Uterus (tissue), 7 donors: Measurements from ENCODE around the gene SERPINB6.

- PRO-cap, 4 experiments = no peak in any of the 4 experiments
- RAMPAGE, long total RNA, 2 experiments = no peak in any of the 2 experiments
- RRBS = no CpG with 5 or more reads among the region's 12 CpGs
Observed at GRCh38 chr6:1798846-1799565, 189.3 kb downstream of the FOXC1 start.

- PRO-cap, 4 experiments = no peak in any of the 4 experiments
- RAMPAGE, long total RNA, 2 experiments = no peak in any of the 2 experiments
- RRBS = no CpG with 5 or more reads among the region's 5 CpGs
Observed at GRCh38 chr6:1977685-1978140, 267.7 kb downstream of the GMDS start.

DNA sequence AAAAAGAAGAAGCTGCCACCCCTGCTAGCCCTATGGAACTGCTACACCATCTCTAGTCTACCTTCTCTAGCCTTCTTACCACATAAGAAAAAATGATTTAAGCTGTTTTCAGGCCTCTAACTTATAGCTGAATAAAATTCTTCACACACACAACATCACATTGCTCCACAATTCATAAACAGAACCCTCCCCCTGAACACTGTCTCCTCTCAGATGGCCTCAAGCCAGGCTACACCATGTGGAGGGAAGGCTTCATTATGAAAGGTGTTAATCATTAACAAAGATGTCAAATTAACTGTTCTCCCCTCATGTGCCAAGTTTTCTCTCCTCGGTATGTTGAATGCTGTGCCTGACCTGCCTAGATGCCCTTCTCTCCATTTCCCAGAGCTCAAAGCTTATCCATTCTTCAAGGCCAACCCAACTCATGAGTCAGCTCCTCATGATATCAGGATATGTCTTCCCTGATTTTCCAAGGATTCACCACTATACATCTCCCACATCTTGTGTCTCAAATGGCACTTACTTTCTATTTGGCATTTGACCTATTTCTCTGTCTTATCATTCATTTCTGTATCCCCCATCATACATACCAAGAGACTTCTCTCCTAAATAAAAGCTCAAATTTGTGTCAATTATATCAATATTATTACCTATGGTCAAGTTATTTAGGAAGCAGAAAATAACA lies 210.3 kb downstream of the GMDS start:
- PRO-cap, 4 experiments = no peak in any of the 4 experiments
- RAMPAGE, long total RNA, 2 experiments = no peak in any of the 2 experiments
- RRBS = no CpG with 5 or more reads among the region's 1 CpG

DNA sequence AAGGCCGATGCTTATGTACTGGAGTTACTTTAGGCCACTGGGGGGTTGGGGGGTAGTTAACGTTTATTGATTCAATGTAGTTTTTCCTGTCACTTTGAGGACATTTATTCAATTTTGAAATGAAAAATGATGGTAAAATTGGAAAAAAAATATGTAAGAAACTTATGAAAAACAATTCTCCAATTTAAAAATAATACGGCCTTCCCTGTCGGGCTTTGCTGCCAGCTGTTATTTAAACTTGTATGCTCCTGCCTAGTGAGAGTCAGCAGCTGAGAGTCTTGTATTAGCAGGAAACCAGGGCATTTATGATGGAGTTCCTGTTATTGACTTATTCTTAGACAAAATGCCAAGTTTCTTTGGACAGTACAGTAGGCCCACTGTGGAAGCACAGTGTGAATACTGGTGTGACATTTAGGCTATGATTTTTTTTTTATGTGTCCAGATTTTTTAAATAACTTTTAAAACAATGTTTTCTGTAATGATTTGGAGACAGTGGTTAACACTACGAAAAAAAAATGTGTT lies 42.2 kb downstream of the GMDS start:
- PRO-cap, 4 experiments = no peak in any of the 4 experiments
- RAMPAGE, long total RNA, 2 experiments = no peak in any of the 2 experiments
- RRBS = no CpG with 5 or more reads among the region's 5 CpGs

GRCh38 chr6:2259090-2259433 lies 13.7 kb upstream of the GMDS start:
- PRO-cap, 4 experiments = no peak in any of the 4 experiments
- RAMPAGE, long total RNA, 2 experiments = no peak in any of the 2 experiments
- RRBS = no CpG with 5 or more reads among the region's 4 CpGs

DNA sequence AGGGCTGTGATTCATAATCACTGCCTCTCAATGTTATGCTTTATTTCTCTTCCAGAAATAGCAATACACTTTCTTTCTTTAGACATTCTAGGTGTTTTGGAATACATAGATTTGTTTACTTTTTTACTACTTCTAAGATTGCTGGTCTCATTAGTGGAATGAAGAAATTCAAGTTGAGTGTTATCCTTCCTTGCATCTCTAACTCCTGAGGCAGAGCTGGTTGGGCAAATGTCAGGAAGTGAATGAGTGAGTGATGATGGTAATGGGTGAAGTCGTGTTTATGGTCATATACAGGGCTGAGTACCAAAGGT lies 196.7 kb upstream of the GMDS start:
- PRO-cap, 4 experiments = no peak in any of the 4 experiments
- RAMPAGE, long total RNA, 2 experiments = no peak in any of the 2 experiments
- RRBS = no CpG with 5 or more reads among the region's 1 CpG

GRCh38 chr6:2632194-2632773 lies 118.4 kb downstream of the MYLK4 start:
- PRO-cap, 4 experiments = no peak in any of the 4 experiments
- RAMPAGE, long total RNA, 2 experiments = no peak in any of the 2 experiments
- RRBS = no CpG with 5 or more reads among the region's 11 CpGs

GRCh38 chr6:2777325-2778181 lies 12.4 kb downstream of the WRNIP1 start:
- PRO-cap, 4 experiments = no peak in any of the 4 experiments
- RAMPAGE, long total RNA, 2 experiments = no peak in any of the 2 experiments
- RRBS = no CpG with 5 or more reads among the region's 5 CpGs

DNA sequence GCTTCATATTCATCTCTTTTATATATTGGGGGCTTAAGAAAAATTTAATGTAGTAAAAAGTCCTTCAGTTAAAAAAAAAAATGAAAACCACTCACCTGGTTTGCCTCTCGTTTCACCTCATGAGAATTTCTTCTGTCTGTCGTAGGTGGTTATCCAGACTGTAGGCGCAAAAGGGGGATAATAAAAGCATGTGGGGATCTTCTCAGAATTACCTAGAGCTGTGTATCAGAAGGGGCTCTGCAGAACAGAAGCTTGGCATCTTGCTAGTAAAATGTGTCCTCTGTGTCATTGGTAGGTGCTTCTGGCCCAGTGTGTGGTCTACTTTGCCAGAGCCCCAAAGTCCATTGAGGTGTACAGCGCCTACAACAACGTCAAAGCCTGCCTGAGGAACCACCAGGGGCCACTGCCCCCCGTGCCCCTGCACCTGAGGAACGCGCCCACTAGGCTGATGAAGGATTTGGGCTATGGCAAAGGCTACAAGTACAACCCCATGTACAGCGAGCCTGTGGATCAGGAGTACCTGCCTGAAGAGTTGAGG lies 19.6 kb downstream of the WRNIP1 start:
- PRO-cap, 4 experiments = no peak in any of the 4 experiments
- RAMPAGE, long total RNA, 2 experiments = start-site peak on the plus strand in 1 of 2 experiments, centred at position 442 of the sequence, 11 reads per replicate
- RRBS = no CpG with 5 or more reads among the region's 9 CpGs

GRCh38 chr6:2858558-2859697 lies 17.3 kb upstream of the SERPINB1 start:
- PRO-cap, 4 experiments = no peak in any of the 4 experiments
- RAMPAGE, long total RNA, 2 experiments = no peak in any of the 2 experiments
- RRBS = no CpG with 5 or more reads among the region's 8 CpGs

- PRO-cap, 4 experiments = no peak in any of the 4 experiments
- RAMPAGE, long total RNA, 2 experiments = no peak in any of the 2 experiments
- RRBS = no CpG with 5 or more reads among the region's 40 CpGs
Observed at GRCh38 chr6:2948034-2949219, 22.9 kb downstream of the SERPINB6 start.

DNA sequence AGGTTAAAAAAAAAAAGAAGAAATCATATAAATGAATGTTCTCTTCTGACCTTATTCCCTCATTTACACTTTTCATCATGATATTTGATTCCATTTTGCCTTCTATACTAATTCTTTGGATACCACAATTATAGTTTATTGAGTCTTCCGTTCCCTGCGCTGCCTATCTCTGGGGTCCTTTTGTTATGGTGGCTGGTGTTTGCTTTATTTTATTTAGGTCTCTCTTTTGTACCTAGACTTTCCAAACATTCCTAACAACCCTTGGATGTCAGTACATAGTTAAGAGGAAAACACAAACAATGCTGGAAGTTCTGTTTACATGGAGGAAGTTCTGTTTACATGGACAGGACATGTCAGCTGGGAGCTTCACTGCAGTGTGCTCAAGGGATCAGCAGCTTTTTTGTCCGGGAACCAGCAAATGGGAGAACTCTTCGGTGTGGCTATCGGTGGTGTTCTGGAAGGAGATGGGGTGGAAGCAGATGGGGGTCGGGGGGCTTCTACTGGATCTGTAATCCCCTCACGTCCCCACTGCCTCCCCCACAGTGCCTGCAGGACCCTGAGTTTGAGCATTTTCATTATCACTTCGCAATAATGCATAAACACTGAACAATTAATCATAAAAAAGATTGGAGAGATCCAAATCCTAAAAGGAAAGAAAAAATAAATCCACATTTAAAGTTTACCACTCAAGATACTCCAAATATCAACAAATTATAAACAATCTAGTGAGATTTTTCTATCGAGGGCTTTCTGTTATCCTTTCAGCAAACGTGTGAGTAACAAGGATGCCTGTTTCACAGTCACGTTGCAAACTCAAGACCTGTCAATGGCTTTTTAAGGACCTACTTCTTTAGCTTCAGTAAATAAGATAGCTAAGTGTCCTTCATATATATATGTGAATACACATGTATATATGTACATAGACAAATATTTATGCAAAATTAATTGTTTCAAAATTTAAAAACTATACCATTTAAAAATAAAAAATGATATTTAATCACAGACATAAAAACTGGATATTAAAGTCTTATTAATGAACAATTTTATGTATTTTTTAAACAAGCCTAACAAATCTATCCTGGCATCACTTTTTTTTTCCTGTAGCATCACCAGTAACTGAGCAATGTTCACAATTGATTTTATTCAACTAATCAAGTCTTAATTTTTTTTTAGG lies 2.5 kb downstream of the SERPINB6 start:
- PRO-cap, 4 experiments = no peak in any of the 4 experiments
- RAMPAGE, long total RNA, 2 experiments = no peak in any of the 2 experiments
- RRBS = no CpG with 5 or more reads among the region's 11 CpGs

DNA sequence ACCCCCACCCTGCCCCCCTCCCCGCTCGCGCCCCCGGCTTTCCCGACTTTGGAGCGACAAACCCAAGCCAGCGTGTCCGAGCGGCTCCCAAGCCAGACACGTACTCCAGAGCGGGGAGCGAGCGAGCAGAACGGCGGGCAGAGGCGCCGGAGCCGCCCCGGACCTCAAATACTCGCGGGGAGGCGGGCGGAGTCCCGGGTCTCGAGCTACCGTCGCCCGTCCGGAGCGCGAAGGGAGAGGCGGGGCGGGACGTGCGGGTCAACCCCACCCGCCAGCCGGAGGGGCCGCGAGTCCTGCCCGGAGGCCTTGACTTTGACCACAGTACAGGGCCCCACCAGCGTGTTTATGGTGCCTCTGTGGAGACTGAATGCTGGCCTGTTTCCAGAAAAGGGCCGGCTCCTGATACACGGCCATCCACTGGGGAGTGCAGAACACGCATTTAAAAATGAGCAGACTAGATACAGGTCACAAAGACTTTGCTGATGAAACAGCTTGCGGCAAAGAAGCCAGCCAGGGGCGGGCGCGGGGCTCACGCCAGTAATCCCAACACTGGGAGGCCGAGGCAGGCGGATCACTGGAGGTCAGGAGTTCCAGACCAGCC lies at the start of gene SERPINB6:
TSS of gene SERPINB6 (minus strand) at position 139 of the 601 bp plus-strand sequence.
- PRO-cap, 4 experiments = peak in 4 of 4 experiments; most common plus-strand start position 289 of the sequence (in 3); most common minus-strand start position 174 of the sequence (in 3)
- RAMPAGE, long total RNA, 2 experiments = start-site peak on the minus strand in 1 of 2 experiments, centred at position 187 of the sequence, 321 reads per replicate
- RRBS = 2% methylated on average over 28 of the region's 51 CpGs

DNA sequence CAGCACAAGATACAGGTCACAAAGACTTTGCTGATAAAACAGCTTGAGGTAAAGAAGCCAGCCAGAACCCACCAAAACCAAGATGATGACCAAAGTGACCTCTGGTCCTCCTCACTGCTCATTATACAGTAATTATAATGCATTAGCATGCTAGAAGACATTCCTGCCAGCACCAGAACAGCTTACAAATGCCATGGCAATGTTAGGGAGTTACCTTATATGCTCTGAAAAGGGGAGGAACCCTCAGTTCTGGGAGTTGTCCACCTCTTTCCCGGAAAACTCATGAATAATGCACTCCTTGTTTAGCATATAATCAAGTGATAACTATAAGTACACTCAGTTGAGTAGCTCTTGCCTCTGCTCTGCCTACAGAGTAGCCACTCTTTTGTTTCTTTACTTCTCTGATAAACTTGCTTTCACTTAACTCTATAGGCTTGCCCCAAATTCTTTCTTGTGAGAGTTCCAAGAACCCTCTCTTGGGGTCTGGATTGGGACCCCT lies 8.8 kb upstream of the SERPINB6 start:
- PRO-cap, 4 experiments = no peak in any of the 4 experiments
- RAMPAGE, long total RNA, 2 experiments = no peak in any of the 2 experiments
- RRBS = no CpG with 5 or more reads among the region's 1 CpG

- PRO-cap, 4 experiments = peak in 4 of 4 experiments; most common plus-strand start chr6:2989897 (in 2); most common minus-strand start chr6:2989539 (in 3)
- RAMPAGE, long total RNA, 2 experiments = no peak in any of the 2 experiments
- RRBS = no CpG with 5 or more reads among the region's 20 CpGs
Observed at GRCh38 chr6:2989439-2990252, 10.0 kb upstream of the NQO2 start.

DNA sequence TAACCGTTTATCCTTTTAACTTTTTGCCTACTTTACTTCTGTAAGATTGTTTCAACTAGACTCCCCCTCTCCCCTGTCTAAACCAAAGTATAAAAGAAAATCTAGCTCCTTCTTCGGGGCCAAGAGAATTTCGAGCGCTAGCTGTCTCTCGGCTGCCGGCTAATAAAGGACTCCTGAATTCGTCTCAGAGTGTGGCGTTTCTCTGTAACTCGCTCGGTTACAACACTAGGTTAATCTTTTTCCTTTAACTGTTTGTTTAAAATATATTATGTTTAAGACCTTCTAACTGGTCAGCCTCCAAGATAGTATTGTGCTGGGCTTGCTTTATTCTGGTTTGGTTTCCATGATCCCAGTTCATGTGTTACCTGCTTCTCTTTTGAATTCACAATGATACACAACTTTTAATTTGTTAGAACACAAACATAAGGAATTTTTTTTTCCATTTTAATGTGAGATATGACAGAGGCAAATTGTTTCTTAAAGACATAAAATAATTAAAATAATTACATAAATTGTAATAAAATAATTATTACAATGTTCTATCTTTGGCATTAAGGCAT lies 8.6 kb upstream of the NQO2 start:
- PRO-cap, 4 experiments = peak in 4 of 4 experiments; most common minus-strand start position 164 of the sequence (in 4)
- RAMPAGE, long total RNA, 2 experiments = no peak in any of the 2 experiments
- RRBS = no CpG with 5 or more reads among the region's 10 CpGs

- PRO-cap, 4 experiments = peak in 4 of 4 experiments; most common plus-strand start chr6:3063863 (in 3); most common minus-strand start chr6:3063789 (in 4)
- RAMPAGE, long total RNA, 2 experiments = start-site peak on the plus strand in 1 of 2 experiments, at chr6:3063957-3063969 at its widest, 38 reads per replicate
- RRBS = 1% methylated on average over 23 of the region's 61 CpGs
Observed at GRCh38 chr6:3063570-3064104, 4.7 kb upstream of the RIPK1 start.

DNA sequence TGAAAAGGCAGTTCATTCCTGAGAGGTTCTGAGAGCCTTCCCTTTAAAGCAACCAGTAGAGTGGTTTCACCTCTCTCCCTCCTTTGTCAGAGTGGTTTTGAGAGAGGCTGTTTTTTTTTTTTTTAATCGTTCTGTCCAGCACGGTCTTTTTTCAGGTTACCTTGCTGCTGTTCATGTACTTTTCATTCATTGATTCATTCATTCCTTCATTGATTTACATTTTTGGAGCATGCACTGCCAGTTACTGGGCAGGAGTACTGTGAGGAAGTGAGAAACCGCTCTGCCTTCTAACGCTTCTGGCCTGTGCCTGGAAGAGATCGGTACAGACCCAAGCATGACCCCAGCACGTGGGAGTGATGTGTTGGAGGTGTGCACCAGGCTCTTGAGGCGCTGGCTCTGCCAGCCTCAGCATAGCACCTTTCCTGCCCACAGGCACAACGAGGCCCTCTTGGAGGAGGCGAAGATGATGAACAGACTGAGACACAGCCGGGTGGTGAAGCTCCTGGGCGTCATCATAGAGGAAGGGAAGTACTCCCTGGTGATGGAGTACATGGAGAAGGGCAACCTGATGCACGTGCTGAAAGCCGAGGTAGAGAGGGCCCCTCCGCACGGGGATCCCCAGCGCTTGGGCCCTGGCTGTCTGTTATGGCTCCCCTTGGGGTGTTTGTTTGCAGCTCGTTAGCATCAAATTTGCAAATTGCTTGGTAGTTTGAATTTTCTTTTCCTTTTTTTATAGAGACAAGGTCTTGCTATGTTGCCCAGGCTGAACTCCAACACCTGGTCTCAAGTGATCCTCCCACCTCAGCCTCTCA lies 9.3 kb downstream of the RIPK1 start:
- PRO-cap, 4 experiments = no peak in any of the 4 experiments
- RAMPAGE, long total RNA, 2 experiments = no peak in any of the 2 experiments
- RRBS = no CpG with 5 or more reads among the region's 17 CpGs

DNA sequence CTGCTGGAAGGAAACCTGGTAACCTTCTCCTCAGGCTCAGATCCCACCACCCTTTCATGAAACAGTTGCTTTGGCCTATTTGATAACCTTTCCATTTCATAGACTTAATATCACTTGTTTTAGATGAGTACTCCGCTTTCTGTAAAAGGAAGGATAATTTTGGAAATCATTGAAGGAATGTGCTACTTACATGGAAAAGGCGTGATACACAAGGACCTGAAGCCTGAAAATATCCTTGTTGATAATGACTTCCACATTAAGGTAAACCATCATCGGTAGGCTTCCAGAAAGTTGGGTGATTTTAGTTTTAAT lies 12.5 kb downstream of the RIPK1 start:
- PRO-cap, 4 experiments = no peak in any of the 4 experiments
- RAMPAGE, long total RNA, 2 experiments = no peak in any of the 2 experiments
- RRBS = no CpG with 5 or more reads among the region's 3 CpGs

- PRO-cap, 4 experiments = no peak in any of the 4 experiments
- RAMPAGE, long total RNA, 2 experiments = no peak in any of the 2 experiments
- RRBS = no CpG with 5 or more reads among the region's 7 CpGs
Observed at GRCh38 chr6:3081341-3081698, 13.0 kb downstream of the RIPK1 start.